Gastroesophageal sphincter (tissue), 4 donors: ENCODE data around the genes UEVLD and SPTY2D1.

GRCh38 chr11:18408439-18409248, 3.5 kb upstream of the LDHC start:
- PRO-cap, result no peak
- RAMPAGE, long total RNA, 4 experiments, result no peak in any of the 4 experiments

GRCh38 chr11:18588588-18589569, at the start of gene UEVLD:
Gene UEVLD, minus strand, starts transcription at chr11:18588734.
- PRO-cap, result bidirectional peak, plus-strand start at chr11:18588888, minus-strand start at chr11:18588714
- RAMPAGE, long total RNA, 4 experiments, result start-site peak on the plus strand in 4 of 4 experiments, at chr11:18588768-18588860 at its widest, 27 to 58 reads per replicate; start-site peak on the minus strand in 1 of 4 experiments, at chr11:18588674-18588681 at its widest, 31 reads per replicate

GRCh38 chr11:18616787-18617154, 17.2 kb downstream of the MISFA start:
- PRO-cap, result no peak
- RAMPAGE, long total RNA, 4 experiments, result no peak in any of the 4 experiments

GRCh38 chr11:18633823-18634654, at the start of gene SPTY2D1:
Gene SPTY2D1, minus strand, starts transcription at chr11:18634342.
- PRO-cap, result bidirectional peak, plus-strand start at chr11:18634588, minus-strand start at chr11:18634378
- RAMPAGE, long total RNA, 4 experiments, result start-site peak on the minus strand in 4 of 4 experiments, at chr11:18634329-18634382 at its widest, 46 to 538 reads per replicate

DNA sequence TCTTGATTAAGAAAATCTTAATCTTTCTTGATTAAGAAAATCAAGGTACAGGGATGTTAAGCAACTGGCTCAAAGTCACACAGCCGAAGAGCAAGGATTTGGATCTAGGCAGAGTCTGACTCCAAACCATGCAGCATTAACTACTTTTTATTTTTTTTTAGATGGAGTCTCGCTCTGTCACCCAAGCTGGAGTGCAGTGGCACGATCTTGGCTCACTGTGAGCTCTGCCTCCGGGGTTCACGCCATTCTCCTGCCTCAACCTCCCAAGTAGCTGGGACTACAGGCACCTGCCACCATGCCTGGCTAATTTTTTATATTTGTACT, 20.5 kb upstream of the SPTY2D1 start:
- PRO-cap, result no peak
- RAMPAGE, long total RNA, 4 experiments, result no peak in any of the 4 experiments

DNA sequence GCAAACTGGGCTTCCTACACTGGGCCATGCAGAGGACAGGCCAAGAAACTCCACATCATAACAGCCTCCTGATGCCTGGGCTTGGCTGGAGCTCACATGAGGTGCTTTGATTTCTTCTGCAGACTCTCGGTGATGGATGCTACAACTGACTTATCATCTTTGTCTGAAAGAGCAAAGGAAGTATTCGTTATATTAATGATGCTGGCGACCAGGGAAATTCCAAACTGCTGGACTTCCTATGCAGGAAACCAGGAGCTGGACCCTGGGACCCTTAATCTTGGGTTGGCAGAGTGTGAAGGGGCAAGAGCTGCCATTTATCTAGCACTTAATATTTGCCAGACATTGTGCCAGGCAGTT, 5.8 kb downstream of the TMEM86A start:
- PRO-cap, result no peak
- RAMPAGE, long total RNA, 4 experiments, result no peak in any of the 4 experiments

GRCh38 chr11:18706733-18707514, 8.3 kb downstream of the TMEM86A start:
- PRO-cap, result unidirectional peak, minus-strand start at chr11:18707029
- RAMPAGE, long total RNA, 4 experiments, result start-site peak on the minus strand in 2 of 4 experiments, at chr11:18706992-18707033 at its widest, 6 reads per replicate

DNA sequence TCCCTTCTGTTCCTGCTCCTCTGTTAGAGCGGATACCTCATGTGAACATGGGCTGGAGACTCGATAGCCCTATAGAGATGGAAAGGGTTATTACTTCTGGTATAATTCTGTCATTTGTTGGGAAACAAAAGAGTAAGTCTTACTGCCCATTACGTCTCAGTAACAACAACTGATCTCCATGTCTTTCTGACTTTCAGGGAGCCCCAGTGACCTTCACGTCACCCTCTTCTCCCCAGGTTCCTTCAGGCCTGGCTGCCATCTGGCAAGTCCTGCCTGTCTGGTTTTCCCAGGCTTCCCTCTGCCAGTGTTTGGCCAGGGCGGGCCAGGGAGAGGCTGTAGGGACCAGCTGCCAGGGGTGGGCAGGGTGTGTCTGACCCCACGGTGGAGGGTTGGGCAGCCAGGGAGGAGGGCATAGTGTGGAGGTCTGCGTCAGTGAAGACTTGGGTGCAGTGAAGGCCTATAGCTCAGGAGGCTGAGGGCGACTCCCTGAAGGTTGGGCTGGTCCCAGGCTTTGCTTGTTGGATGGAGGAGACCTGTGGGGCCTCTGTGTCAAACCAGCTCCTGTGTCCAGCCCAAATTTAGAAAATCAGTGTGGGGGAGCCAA, 11.9 kb upstream of the MRGPRX2 start:
- PRO-cap, result no peak
- RAMPAGE, long total RNA, 4 experiments, result no peak in any of the 4 experiments

DNA sequence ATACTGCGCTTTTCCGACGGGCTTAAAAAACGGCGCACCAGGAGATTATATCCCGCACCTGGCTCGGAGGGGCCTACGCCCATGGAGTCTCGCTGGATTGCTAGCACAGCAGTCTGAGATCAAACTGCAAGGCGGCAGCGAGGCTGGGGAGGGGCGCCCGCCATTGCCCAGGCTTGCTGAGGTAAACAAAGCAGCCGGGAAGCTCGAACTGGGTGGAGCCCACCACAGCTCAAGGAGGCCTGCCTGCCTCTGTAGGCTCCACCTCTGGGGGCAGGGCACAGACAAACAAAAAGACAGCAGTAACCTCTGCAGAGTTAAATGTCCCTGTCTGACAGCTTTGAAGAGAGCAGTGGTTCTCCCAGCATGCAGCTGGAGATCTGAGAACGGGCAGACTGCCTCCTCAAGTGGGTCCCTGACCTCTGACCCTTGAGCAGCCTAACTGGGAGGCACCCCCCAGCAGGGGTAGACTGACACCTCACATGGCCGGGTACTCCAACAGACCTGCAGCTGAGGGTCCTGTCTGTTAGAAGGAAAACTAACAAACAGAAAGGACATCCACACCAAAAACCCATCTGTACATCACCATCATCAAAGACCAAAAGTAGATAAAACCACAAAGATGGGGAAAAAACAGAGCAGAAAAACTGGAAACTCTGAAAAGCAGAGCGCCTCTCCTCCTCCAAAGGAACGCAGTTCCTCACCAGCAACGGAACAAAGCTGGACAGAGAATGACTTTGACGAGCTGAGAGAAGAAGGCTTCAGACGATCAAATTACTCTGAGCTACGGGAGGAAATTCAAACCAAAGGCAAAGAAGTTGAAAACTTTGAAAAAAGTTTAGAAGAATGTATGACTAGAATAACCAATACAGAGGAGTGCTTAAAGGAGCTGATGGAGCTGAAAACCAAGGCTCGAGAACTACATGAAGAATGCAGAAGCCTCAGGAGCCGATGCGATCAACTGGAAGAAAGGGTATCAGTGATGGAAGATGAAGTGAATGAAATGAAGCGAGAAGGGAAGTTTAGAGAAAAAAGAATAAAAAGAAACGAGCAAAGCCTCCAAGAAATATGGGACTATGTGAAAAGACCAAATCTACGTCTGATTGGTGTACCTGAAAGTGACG, 18.7 kb downstream of the ZDHHC13 start:
- PRO-cap, result no peak
- RAMPAGE, long total RNA, 4 experiments, result no peak in any of the 4 experiments

- PRO-cap, result unidirectional peak, plus-strand start at chr11:19367635
- RAMPAGE, long total RNA, 4 experiments, result no peak in any of the 4 experiments
Observed at GRCh38 chr11:19367434-19367689, 126.6 kb upstream of the E2F8 start.

DNA sequence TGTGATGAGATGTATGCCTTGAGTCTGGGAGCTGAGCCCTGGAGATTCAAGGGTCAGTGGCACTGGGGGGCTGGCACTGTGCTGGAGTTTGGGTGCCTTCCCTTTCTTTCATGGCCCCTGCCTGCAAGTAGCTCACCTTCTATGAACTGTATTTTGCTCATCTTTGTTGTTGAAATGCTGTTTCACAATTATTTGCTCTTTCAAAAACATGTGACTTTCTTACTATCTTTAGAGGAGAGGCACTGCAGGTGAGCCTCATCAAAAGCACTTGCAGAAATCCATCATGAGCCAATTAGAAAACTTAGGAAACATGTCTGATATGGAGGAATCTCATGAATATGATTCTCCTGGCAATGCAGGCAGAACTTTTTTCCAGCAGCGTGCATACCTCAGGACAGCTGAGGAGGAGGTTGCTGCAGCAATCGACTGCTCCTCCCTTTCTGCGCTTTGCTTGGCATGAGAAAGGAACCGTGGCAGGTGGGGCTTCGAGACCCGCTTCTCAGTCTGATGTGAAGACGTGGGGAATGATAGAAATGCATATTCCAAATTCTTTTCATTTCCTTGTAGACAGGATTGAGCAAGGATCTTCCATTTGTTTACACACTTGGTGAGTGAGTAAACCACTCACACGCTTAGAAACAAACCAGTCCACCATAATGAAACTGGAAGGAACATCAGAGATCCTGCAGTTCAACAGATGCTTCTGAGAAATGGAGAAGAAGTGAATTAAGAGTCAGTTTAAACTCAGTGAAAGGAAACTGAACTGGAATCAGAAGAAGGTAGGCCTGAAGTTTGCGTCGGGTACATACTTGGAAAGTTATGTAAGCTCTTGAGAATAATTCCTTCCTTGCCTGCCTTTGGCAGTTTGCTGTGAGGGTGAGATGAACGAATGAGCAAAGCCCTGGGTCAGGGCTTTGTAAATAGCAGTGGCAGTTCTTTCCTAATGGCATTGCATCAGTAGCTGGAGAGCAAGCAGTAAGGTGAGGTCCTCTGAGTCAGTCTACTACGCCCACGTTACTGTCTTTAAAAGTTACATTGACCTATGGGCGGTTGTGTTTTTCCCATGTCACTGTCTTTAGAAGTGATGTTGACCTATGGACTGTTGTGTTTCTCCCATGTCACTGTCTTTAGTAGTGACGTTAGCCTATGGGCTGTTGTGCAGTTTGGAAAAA, 178.7 kb upstream of the E2F8 start:
- PRO-cap, result no peak
- RAMPAGE, long total RNA, 4 experiments, result start-site peak on the plus strand in 1 of 4 experiments, centred at position 646 of the sequence, 15 reads per replicate

DNA sequence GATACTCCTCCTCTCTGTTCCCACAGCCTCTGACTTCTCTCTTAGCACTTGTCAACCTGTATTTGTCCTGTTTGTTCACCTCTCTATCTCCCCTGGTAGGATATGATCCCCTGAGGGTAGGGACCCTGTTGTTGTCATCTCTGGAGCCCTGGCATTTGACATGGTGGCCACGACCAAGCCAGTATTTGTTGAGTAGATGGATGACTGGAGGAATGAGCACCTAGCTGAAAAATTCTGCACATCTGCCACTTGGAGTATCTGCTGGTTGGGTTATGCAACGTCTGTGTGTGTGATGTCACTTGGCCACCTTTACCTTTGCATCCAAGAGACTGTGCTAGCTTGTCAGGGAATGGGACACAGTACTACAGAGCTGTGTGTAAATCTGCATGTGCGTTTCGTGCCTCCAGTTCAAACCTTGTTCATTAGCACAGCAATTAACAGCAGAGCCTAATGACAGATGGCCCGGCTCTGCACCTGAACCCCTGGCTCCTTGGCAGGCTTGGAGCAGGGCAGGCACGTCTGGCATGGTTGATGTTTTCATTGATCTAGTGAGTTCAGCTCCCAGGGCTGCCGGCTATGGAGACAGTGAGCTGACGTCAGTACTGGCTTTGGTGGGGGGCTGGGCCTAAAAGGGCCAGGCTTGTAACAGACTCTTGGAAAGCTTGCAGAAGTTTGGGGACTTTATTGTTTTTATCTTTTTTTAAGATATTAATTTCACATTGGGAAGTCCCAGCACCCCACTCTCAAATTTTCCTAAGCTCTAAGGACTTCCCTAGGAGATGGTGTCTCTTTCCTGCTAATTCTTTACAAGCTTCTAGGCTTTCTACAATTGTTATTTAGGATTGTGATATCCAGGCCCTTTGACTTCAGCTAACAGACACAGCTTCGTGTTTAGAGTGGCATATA, 188.4 kb upstream of the NAV2 start:
- PRO-cap, result no peak
- RAMPAGE, long total RNA, 4 experiments, result no peak in any of the 4 experiments

GRCh38 chr11:19703130-19703634, 9.5 kb upstream of the NAV2 start:
- PRO-cap, result bidirectional peak, plus-strand start at chr11:19703434, minus-strand start at chr11:19703375
- RAMPAGE, long total RNA, 4 experiments, result no peak in any of the 4 experiments

GRCh38 chr11:19714269-19715376, 2.0 kb downstream of the NAV2 start:
- PRO-cap, result bidirectional peak, plus-strand start at chr11:19714420, minus-strand start at chr11:19714362; bidirectional peak, plus-strand start at chr11:19714756, minus-strand start at chr11:19714583
- RAMPAGE, long total RNA, 4 experiments, result start-site peak on the minus strand in 3 of 4 experiments, at chr11:19714545-19714776 at its widest, 7 to 16 reads per replicate

- PRO-cap, result unidirectional peak, plus-strand start at chr11:19988847
- RAMPAGE, long total RNA, 4 experiments, result start-site peak on the plus strand in 1 of 4 experiments, at chr11:19988634-19989339 at its widest, 13 reads per replicate
Observed at GRCh38 chr11:19988420-19989144, 171.7 kb downstream of the DBX1 start.

DNA sequence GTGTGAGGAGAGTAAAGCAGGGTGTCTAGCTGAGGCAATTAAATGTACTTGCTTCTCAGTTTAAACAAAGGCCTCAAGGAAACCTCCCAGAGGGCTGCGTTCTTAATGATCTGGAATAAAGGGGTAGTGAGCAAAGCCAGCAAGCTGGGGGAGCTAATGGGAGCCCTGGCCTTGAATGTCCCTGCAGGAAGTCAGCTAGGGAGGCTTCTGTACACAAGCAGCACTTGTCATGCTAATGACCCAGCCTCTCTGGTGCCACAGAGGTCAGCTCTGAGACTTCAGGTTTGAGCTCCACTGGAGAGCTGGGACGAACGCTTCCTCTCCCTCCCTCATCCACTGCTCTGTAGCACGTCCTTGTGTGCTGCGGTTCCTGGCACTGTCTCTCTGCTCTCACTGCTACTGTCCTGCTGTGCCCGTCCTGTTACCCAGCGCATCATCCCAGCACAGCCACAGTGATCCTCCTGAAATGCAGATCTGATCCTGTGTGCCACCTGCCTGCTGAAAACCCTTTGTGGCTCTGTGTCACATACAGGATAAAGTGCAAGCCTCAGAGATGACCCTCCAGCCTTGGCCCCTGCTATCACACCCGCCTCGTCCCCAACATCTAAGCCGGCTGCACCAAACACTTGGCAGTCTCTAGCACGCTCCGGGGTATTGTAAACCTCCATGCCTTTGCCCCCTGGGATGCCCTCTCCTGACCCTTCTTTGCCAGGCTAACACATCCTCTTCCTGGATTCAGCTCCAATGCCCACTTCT, 159.6 kb downstream of the DBX1 start:
- PRO-cap, result no peak
- RAMPAGE, long total RNA, 4 experiments, result no peak in any of the 4 experiments

DNA sequence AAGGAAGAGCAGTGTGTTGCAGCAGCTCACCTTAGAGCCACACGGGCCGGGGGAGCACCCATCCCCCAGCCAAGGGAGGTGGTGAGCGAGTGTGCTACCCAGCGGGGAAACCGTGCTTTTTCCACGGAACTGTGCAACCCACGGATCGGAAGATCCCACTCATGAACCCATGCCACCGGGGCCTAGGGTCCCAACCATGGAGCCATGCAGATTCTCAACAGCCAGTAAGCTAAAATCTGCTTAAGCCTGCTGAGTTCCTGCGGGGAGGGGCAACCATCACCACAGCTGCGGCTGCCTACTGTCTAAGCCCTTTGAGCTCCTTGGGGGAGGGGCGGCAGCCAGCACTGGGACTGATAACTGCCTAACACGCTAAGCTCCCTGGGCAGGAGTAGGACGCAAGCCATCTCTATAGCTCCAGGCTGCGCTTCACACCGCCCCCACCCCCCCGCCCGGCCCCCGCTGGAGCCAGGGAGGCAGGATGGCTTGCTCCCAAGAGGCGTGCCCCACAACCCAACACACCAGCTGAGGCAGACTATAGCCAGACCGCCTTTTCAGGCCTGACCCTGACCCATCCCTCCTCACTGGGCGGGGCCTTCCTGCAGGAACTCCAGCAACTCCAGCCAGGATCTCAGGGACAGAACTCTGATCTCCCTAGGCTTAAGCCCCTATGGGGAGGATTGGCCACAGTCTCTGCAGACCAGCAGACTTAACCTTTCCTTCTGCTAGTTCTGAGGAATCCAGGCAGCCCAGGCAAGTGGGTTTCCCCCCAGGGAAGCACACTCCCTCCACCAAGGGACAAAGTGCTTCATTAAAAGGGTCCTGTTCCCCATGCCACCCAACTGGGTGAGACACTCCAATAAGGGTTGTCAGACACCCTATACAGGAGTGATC, 20.7 kb upstream of the HTATIP2 start:
- PRO-cap, result no peak
- RAMPAGE, long total RNA, 4 experiments, result no peak in any of the 4 experiments

DNA sequence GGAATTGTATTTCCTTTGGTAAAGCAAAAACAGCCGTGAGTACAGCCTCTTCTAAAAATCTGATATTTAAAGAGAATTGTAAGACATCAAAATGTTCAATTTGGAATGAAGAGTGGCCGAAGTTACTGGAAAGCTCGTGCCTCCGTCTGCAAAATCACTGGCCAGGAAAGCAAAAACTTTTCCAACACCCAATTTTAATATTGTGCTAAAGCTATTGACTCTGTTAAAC, 303 bp upstream of the GAS2 start:
- PRO-cap, result no peak
- RAMPAGE, long total RNA, 4 experiments, result no peak in any of the 4 experiments

DNA sequence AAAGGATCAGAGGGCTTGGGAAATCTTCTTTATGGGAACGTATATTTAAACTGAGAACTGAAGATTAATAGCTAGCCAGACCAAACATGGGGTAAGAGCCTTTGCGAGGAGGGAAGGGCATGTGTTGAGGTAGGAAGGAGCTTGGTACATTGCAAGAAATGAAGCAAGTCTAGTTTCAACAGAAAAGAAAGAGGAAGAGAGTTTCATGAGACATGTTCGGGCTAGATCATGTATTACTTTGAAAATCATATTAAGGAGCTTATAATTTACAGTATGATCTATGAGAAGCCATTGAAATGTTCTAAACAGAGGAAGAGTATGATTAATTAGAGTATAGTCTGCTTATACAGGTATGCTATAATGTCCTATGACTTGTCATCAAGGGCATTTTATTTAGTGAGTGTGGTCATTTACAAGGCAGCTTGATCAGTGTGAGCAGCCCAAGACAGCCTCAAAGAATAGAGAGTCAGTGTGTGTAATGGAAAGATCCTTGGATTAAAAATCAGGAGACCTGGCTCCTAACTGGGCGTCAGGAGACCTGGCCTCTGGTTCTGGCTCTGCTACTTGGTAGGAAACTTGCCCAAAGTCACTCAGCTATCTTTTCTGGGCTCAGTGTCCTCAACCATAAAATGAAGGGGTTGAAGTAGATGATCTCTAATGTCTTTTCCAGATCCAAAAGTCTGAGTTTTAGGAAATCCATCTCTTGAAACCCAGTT, 10.9 kb downstream of the GAS2 start:
- PRO-cap, result no peak
- RAMPAGE, long total RNA, 4 experiments, result no peak in any of the 4 experiments

DNA sequence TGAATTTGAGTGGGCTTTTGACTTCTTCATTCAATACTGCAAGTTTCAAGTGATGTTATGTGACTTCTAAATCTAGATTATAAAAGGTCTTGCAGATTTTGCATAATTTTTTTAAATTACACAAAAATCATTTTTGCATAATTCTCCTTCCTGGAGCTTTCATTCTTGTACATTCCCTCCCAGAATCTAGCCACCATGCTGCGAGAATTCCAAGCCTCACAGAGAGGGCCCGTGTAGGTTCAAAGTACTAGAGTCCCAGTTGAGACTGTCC, 407.5 kb upstream of the ANO3 start:
- PRO-cap, result no peak
- RAMPAGE, long total RNA, 4 experiments, result no peak in any of the 4 experiments